Trachea (tissue), 1 donor: ENCODE measurements around the gene PCDH18.

GRCh38 chr4:129362016-129362480 lies 266.1 kb downstream of the C4orf33 start:
- PRO-cap = no peak

DNA sequence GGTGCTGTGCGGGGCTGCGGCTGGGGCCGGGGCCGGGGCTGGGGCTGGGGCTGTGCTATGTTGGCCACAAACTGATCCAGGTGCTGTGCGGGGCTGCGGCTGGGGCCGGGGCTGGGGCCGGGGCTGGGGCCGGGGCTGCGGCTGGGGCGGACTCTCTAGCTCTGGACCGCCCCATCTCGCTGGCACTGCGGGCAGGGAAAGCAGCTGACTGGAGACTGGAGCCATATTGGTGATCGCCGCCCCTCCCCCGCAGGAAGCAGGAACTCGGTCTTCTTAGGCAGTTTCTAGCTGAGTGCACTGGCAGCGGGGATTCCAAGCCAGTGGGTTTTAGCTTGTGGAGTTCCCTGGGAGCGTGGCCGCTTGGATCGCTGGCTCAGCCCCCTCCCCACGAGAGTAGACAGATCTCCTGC lies 804.3 kb upstream of the PCDH10 start:
- PRO-cap = no peak

GRCh38 chr4:135447457-135448225 lies 1246.1 kb upstream of the PABPC4L start:
- PRO-cap = no peak

DNA sequence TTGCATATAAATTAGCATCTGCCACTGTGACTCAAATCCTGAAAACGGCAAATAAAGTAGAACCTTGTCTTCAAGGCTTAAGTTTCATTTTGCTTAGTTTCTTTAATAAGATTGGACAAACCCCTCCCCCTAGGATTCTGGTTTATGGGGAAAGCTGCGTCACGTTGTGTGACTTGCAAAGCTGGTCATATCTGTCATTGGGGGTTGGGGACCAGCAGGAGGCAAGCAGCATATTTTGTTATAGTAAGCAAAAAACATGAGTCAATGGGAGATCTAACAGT lies 407.3 kb downstream of the PCDH18 start:
- PRO-cap = no peak

- PRO-cap = no peak
Observed at GRCh38 chr4:137531179-137531720, 1.0 kb downstream of the PCDH18 start.

GRCh38 chr4:137532117-137532868 lies at the start of gene PCDH18:
Gene PCDH18, minus strand, starts transcription at chr4:137532494.
- PRO-cap = bidirectional peak, plus-strand start at chr4:137532640, minus-strand start at chr4:137532463

- PRO-cap = no peak
Observed at GRCh38 chr4:137532869-137533238, 560 bp upstream of the PCDH18 start.

- PRO-cap = no peak
Observed at GRCh38 chr4:138199378-138200249, 42.5 kb downstream of the SLC7A11 start.

GRCh38 chr4:139019237-139020113 lies 3.9 kb downstream of the NOCT start:
- PRO-cap = no peak

GRCh38 chr4:139054332-139054952 lies 38.9 kb downstream of the NOCT start:
- PRO-cap = no peak

- PRO-cap = no peak
Observed at GRCh38 chr4:139266498-139267118, 13.4 kb downstream of the MGARP start.

GRCh38 chr4:139294723-139296189 lies 6.0 kb upstream of the NAA15 start:
- PRO-cap = unidirectional peak, plus-strand start at chr4:139295053; bidirectional peak, plus-strand start at chr4:139295910, minus-strand start at chr4:139295824

DNA sequence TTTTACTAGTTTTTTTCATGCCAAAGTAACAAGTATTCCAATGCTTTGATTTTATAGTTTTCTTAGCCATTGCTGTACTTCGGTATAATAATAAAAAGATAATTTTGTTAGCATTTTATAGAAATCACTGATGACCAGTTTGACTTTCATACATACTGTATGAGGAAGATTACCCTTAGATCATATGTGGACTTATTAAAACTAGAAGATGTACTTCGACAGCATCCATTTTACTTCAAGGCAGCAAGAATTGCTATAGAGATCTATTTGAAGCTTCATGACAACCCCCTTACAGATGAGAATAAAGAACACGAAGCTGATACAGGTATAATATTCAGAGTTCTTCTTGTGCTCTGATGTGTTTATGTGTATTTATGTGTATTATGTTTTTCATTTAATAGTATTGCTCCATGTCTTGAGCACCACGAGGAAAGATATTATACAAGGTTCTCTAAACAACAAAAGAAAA lies 59.4 kb upstream of the NDUFC1 start:
- PRO-cap = no peak

- PRO-cap = no peak
Observed at GRCh38 chr4:139410237-139410877, 43.6 kb upstream of the RAB33B start.

DNA sequence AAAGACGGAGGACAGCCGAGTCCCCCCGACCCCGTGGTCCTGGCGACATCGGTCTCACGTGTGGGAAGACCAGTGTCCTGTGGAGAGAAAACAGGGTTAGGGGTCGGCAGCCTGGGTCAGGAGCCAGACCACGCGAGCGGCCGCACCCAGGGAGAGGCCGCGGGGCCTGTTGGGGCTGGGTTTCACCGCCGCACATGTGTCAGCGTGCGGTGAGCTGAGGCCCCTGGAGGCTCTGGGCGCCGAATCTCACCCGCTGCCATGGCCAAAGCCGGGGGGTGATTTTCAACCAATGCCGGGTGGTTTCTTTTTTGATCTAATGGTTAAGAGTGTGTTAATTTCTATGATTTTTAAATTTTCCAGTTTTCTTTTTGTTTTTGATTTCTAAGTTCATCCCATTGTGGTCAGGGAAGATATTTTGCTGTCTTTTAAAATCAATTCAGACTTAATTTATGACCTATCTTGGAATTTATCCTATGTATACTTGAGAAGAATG lies 17.7 kb upstream of the RAB33B start:
- PRO-cap = no peak

- PRO-cap = bidirectional peak, plus-strand start at chr4:139555344, minus-strand start at chr4:139555360; unidirectional peak, plus-strand start at chr4:139555808; bidirectional peak, plus-strand start at chr4:139555986, minus-strand start at chr4:139555935
Observed at GRCh38 chr4:139554877-139556022, 769 bp downstream of the SETD7 start.

DNA sequence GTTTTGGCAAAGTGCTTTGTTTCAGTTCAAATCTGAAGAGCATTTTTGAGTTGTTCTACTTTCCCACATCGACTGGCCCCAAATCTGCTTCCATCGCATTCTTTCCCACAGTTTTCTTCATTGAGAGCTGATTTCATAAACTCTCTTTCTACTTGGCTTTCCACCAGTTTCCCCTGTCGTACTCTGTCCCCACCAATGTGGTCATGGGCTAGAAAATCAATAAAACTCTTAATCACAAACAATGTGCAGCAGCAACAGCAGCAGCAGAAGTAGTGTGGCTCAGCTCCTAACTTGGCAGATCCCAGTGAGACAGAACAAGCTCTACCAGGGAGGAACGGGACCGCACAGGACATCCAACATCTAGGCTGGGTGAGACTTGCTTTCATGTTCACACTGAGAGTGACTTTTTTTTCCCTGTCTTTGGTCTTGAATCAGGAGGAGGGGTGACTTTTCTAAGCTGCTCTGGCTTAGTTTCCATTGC lies 3.1 kb upstream of the SETD7 start:
- PRO-cap = no peak

DNA sequence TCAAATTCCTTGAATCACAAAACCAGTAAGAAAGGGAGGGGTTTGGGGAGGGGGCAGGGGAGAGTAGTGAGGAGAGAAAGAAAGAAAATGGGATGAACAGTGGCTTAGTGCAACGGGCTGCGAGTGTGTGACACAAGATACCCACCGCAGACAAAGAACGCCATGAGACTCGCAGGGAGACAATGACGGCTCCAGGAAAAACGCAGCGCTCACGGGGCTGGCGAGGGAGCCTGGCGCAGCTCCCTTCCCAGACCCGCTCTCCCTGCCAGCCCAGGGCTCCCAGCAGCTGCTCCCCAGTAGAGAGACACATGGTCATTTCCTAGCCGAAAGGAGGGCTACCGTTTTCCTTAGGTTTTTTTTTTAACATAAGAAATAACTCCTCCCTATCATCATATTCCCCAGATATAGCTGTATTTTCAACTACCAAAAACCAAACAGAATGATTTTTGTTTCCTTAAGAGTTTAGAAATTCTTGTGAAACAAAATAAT lies 149.4 kb downstream of the MAML3 start:
- PRO-cap = bidirectional peak, plus-strand start at position 182 of the sequence, minus-strand start at position 152 of the sequence; unidirectional peak, minus-strand start at position 264 of the sequence

DNA sequence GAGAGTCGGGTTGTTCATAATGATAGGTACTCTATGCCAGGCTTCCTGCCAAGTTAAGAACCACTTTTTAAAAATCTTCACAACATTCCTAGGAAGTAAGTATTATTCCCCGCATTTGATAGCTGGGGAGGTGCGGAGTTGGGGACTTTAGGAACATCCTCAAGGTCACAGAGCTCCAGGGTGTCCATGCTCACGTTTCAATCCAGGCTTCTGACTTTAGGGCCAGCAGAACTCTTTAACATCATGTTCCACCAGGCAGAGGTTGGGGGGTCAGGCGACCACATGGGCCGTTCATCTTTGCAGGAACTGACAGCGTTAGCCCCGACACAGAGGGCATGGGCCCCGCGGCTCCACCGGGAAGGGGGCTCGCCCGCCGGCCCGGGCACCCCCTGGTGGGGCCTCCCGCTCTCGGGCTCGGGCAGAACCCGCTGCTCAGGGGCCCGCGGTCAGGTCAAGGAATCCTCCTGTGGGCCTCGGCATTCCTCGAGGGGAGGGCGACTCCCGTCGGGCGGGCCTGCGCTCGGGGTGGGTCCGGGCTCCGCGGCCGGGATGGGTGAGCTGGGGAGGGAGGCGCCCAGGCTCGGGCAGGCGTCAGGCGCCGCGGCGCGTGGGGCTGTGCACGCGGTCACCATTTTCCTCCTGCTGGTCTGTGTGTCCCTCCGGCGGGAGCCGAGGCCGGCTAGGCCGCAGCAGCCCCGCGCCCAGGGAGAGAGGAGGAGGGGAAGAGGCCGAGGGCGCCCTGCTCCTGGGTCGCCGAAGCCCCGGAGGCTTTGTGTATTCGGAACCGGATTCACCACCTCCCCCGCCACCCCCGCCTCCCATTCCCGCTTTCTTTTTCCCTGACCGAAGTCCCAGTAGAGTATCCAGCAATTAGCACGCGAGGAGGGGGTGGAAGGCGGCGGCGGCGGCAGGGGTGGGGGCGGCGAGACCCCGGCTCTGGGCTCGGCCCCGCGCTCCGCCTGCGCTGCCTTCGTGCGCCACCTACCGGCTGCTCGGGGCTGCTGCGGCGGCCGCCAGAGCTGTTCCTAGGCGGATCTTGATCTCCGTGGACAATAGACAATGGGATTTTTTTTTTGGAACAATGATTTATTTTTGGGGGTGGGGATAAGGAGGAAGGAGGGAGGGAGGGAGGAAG lies 98.8 kb upstream of the MAML3 start:
- PRO-cap = bidirectional peak, plus-strand start at position 577 of the sequence, minus-strand start at position 475 of the sequence

GRCh38 chr4:140640876-140641599 lies 72.3 kb upstream of the UCP1 start:
- PRO-cap = no peak